ENCODE measurements around a stretch of chr9.

- PRO-cap, result no peak
Measured at GRCh38 chr9:130000379-130000719, 42.6 kb downstream of the FNBP1 start.

DNA sequence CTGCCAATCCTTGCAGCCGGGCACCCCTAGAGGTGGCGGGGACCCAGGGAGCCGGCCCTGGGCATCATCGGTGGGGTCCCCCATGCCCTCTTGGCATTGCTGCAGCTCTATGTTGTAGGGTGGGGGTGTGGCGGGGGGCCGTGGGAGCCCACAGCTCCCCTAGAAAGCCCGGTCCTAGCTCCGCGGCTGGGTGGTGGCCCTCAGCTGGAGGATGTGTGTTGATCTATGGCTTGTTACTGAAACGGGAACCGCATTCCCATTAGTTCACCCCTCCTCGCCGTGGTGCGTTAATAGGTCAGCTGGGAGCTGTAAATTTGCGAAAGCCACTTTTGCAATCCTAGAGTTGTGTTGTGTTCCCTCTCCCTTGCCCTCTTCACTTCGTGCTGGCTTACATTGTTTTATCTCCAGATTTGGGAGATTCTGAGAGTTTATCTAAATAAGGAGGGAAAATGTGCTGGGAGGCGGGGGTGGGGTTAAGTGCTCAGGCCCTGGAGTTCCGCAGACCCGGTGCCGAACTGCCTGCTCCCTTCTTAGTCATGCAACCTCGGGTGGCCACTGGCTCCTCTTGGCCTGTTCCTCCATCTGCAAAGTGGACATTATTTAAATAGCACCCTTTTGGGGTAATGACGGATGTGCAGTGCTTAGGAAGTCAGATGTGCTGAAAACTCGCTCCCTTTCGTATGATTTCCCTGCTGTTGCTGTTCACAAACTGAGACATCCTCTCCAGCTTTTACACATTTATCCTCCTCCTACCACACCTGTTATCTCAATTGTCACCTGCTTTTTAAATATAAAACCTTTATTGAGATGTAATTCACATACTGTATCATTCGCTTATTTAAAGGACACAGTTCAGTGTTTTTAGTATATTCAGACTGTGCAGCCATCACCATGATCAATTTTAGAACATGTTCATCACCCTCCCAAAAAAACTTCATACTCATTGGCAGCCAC lies 62.9 kb downstream of the HMCN2 start:
- PRO-cap, result no peak

DNA sequence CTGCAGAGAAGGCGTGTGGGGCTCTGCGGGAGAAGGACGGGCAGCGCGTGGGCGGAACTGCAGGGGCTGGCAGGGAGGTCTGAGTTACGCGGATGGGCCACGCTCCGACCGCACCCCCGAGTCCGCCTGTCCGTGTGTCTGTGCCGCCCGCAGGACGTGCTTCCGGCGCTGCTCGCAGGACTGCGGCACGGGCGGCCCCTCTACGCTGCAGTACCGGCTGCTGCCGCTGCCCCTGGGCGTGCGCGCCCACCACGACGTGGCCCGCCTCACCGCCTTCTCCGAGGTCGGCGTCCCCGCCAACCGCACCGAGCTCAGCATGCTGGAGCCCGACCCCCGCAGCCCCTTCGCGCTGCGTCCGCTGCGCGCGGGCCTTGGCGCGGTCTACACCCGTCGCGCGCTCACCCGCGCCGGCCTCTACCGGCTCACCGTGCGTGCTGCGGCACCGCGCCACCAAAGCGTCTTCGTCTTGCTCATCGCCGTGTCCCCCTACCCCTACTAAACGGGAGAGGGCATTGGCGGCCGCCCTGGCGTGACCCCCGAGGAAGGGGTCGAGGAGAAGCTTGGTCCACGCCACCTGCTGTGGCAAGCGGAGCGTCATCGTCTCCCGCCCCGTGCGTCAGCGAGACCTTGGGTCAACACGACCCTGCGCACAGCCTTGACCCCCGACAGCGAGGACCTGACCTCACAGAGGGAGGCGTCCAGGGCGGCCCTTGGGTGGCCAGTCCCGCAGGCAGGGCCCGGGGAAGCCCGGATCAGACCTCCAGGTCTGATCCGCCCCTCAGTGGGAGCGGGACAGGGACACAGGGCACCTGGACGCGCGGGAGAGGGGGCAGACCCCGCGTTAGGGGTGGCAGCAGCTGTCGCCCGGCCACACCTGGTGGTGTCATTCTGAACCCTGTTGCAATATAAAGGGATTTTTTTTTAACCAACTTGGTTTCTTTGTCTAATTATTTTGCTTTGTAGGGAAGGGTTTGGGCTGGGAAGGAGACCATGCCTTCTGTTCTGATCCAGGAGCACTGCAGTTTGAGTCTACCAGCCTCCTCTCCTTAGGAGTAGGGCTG lies 11.2 kb upstream of the ASS1 start:
- PRO-cap, result no peak

GRCh38 chr9:130451617-130452368 lies 7.0 kb downstream of the ASS1 start:
- PRO-cap, result no peak

GRCh38 chr9:130620157-130620601 lies 40.8 kb downstream of the FUBP3 start:
- PRO-cap, result no peak

DNA sequence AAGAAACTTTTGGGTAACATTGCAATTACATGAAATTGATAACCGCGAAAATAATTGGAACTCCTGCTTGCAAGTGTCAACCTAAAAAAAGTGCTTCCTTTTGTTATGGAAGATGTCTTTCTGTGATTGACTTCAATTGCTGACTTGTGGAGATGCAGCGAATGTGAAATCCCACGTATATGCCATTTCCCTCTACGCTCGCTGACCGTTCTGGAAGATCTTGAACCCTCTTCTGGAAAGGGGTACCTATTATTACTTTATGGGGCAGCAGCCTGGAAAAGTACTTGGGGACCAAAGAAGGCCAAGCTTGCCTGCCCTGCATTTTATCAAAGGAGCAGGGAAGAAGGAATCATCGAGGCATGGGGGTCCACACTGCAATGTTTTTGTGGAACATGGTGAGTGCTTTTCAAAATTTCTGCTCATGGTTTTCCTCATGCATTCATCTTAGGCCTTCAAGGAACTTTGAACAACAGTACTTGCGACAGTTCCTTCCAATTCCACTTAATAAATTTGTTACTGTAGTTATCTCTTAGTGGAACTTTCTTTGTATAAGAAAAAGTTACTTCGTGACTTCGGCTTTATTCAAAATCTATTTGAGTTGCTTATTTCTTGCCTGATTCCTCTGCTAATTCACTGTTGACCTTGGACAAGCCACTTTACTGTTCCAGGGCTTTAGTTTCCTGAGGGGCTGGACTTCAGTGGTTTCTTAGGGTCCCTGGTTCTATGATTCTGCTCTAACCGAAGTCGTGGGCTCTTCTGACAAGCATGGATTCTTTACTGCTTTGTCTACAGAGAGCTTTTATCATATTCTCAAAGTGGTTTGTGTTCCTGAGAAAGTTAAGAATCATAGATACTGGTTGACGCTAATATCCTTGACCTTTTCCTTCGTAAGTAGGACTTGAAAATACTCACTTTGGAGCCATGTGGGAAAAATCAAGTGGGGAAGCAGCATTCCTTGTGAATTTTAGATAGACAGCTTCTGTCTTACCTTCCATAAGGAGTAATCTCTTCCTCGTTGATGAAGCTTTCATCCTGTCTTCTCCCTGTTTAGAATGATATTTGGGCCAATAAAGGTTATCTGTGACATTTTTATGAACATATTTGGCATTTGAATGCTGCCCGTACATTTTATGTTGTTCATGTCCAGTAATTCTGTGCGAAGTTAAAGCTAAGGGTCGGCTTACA lies 20.9 kb downstream of the EXOSC2 start:
- PRO-cap, result no peak

DNA sequence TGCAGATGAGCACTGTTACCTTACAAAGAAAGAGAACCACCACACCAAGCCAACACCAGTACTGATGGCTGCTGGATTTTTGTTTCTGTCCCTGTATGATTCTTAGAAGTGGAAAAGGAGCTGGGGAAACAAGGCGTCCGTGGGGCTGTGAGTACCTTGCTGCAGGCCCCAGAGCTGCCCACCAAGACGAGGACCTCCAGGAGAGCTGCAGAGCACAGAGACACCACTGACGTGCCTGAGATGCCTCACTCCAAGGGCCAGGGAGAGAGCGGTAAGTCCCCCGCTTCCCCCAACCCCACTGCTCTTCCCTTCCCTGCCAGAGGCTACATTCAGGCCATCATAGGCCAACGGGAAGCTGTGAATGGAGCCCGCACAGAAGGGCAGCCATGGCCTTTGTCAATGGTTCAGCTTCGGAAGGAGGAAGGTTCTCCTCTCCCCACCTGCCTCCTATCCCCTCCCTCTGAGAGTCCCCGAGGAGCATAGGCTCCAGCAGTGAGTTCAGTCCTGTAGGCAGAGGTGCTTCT lies 16.2 kb downstream of the QRFP start:
- PRO-cap, result no peak

- PRO-cap, result no peak
Measured at GRCh38 chr9:130896491-130896737, 198 bp downstream of the QRFP start.

GRCh38 chr9:130947191-130947774 lies 8.2 kb upstream of the FIBCD1 start:
- PRO-cap, result no peak

- PRO-cap, result no peak
Measured at GRCh38 chr9:131011320-131011872, 2.4 kb downstream of the LAMC3 start.

- PRO-cap, result no peak
Measured at GRCh38 chr9:131132301-131133290, 7.2 kb downstream of the NUP214 start.

DNA sequence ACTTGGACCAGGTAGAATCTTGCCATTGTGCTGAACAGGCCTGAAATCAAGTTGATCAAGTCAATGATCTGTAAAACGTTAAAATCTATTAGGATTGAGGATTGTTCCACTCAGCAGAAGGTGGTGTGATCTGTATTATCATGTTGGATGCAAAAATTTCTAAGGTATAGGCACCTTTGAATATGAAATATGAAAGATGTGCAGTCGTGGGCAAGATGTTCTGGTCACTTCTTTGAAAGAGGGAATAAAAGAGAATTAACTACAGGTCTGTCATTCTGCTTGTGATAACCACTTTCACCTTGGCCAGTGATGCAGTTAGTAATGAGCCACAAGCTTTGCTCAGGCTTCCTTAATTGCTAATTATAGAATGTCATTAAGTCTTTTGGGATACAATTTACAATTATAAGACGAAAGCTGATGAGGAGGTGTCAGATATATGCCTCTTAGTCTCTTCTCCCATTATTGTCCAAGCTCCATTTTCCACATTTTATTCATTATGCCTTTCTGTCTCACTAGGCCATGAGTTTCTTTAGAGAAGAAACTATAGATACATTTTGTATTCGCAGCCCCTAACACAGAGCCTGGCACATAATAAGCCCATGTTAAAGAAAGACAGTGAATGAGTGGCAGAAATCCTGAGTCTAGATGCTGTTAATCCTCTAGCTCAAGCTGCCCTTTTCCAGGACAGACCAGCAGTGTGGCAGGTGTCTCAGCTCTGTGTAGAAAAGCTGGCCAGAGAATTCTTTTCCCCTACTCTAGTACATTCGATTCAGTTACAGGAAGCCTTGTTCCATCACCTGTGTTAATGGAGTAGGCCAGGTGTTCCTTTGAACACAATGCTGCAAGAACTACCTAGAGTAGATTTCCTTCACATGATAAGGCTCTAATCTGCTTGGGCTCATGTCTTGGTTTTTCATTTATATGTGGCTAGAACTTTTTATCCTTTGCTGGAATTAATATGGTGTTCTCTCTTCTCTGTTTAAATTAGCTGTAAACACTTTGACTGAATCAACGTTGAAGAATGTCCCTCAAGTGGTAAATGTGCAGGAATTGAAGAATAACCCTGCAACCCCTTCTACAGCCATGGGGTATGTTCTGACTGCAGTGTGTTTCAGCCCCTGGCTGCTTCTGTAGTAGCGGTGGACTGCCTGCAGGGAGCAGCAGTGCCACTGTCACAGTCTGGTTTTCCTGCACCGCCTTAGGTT lies 52.3 kb downstream of the NUP214 start:
- PRO-cap, result no peak

DNA sequence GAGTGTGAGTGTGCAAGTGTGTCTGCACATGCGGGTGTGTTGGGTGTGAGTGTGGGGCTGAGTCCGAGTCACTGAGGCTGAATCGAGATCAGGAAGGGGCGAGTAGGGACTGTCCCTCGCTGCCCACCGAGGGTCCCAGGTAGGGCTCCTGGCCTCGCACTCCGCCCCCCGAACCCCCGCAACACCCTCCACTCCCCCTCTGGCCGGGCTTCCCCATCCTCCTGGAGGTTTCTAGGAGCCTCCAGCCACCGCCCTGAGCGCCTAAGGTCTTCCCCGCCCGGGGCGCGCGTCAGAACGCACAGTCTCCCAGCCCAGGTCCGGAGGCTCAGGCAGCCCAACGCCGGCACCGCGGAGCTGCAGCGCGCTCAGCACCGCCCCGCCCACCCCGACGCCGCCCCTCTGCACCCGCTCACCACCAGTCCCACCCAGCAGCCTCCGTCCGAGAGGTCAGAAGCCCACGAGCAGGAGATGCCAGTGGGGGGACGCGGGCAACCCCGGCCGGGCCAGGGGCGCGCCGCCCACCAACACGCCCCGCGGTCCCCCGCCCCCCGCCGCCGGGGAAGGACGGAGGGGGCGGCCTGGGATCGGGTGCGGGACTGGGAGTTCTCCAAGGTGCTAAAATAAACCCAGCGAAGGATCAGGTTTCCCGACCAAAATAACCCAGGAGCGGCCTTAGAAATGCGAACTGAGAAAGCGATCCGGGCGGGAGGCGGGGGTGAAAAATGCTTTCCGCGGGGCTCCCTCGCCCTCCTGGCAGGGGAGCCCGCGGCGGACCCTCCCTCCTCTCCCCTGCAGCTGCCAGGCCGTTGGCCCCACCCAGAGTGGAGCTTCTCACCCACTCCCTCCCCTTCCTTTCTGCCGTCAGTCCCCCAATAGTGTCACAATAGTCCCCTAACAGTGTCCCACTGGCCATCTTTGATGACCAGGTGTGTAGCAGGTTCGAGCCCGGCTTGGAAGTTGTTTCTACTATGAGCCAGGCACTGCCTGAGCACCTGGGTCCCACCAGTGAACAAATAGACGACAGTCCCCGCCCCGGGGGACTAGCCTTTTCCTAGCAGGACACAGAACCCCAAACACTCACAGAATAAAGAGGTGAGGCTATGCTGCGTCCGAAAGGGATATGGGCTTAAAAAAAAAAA lies 6.6 kb upstream of the FAM78A start:
- PRO-cap, result no peak

DNA sequence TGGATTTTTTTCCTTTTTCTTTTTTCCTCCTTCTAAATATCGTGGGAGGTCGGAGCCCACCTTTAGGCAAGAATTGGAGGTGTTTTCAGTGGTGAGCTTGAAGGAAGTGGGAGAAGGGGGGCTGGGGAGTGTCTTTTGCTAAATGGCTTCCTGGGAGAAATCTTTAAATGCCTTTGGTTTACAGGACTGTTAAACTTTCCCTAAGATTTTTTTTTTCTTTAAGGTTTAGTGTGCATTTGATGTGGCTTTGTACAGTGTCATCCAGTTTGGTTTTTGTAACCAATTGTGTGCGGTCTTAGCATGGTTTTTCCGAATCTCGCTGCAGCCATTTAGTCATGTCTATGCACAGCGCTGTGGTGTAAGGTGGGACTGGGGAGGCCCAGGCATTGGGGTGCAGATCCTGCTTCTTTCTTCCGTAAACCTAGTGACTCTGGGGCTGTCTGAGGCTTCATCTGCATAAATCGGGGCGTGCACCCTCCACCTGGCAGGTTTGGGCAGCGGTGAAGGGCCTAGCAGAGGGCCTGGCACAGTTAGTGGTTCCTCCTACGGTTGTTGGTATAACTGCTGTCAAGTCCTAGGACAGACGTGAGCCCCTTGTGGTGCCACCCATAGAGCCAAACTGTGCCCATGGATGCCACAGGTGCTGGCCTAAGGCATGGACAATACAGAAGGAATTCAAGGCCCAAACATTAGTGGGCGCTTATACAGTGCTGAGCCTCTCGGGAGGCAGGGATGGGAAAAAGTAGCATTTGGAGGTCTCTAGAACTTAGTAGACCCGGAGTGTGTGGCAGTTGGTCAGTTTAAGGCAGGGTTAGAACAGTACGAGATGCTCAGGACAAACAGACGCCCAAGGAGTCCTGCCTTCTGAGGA lies 1.4 kb downstream of the PRRC2B start:
- PRO-cap, result no peak

- PRO-cap, result no peak
Measured at GRCh38 chr9:131443610-131443909, 49.7 kb downstream of the PRRC2B start.

DNA sequence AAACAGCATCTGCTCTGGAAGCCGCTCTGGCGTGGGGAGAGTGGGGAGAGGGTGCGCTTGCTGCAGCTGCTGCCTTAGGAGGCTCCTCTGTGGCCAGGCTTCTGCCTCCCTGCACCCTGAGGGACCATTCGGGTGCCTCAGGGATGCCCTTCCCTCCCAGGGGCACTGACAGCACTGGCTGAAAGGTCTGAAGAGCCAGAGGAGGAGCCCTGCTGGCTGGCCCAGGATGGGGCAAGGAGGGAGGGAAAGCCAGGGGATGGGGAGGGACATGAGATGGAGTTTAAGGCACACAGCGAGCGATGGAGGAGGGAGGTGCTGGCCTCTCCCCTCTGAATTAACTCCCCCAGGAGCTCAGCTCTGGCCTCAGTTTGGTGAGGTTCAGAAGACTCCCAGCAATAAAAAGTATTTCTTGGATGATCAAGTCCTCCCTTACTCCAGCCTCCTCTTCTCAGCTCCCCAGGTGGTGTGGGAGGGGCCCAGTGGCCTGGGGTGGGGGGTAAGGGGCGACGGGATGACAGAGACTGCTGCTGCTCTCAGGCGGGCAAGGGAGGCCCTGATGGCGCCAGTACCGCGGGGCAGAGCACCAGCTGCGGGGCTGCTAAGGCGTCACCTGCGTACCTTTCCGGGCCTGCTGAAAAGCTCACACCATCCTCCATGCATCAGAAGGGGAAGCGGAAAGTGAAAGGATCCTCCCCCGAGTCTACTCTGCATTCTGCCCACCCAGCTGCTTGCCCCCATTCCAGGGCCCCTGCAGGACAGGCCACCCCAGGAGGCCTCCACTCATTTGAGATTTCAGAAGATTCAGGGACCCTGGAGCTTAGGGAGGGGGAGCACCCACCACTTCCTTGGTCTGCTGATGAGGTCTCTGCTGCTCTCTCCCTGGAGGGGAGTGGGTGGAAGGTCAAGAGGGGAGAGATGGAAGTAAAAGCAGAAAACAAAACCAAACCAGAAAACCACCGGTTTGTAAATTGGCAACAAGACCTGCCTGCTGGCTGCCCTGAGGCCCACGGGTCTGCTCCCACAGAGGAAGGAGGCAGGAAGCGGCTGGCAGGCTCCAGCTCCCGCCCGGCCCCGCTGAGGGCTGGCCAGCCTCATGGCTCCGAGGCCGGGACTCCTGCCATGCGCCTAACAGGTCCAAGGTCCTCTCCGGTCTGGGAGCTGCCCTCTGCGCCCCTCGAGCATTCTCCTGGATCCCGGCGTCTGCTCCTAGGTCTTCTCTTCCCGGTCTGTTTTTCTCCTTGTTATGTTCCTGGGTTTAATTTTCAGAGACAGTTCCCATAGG lies 33.4 kb downstream of the PRRT1B start:
- PRO-cap, result no peak

GRCh38 chr9:131590369-131590898 lies 45.1 kb downstream of the PRRT1B start:
- PRO-cap, result no peak

DNA sequence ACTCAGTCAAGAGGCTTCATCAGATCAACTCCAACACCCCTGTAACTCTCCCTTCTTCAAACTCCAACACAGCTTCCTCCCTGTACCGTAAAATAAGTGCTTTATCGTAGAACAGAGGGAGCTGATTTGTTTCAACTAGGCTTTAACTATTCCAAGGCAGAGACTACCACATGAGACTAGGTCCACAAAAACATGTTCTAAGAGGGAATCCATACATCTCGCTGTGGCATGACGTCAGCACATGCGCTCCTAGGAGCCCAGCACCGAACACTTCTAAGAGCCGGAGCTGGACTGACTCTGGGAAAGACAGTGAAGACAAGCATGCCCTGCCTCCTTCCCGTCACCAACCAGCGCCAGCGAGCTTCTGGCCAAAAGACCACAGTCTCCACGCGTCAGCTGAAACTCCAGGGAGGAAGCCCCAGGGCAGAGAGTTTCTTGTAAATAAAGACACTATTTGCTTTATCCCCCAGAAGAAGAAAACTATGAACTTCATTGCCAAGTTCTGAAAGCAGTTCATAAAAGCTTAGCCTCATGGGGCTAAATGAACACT lies 96.2 kb downstream of the PRRT1B start:
- PRO-cap, result no peak

DNA sequence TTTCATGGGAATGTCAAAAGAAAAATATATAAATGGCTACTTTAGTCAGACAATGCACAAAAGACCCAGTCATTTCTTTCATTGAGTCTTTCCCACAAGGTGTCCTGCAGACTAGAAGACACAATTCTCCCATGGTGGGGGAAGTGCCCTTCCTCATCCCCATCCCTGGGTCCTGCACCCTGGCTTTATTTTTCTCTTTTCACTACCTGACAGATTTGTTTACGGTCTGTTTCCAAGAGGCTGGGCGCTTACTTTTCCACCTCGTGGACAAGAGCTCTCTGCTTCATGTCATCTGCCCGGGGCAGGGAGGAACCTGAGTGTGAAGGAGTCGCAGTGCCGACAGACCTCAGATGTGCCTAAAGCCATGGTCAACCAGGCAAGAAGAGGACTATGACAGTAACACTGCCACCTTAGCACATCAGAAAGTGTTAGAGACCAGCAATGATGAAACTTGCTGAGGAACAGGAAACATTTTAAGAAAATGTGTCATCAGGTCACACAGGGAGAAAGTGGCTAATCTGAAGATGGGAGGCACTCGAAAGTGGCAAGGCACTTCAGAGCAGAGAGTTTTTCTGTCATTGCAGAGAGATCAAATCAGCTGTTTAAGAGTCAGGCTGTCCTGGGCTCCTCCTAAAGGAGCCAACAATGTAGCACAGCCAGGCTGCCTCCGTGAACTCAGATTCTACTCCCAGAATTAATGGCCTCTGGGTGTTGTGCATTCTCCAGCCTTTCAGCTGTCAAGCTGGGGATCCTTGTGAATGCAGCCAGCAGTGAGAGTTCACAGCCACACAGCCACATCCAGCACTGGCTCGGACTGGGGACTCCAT lies 94.8 kb downstream of the RAPGEF1 start:
- PRO-cap, result no peak

DNA sequence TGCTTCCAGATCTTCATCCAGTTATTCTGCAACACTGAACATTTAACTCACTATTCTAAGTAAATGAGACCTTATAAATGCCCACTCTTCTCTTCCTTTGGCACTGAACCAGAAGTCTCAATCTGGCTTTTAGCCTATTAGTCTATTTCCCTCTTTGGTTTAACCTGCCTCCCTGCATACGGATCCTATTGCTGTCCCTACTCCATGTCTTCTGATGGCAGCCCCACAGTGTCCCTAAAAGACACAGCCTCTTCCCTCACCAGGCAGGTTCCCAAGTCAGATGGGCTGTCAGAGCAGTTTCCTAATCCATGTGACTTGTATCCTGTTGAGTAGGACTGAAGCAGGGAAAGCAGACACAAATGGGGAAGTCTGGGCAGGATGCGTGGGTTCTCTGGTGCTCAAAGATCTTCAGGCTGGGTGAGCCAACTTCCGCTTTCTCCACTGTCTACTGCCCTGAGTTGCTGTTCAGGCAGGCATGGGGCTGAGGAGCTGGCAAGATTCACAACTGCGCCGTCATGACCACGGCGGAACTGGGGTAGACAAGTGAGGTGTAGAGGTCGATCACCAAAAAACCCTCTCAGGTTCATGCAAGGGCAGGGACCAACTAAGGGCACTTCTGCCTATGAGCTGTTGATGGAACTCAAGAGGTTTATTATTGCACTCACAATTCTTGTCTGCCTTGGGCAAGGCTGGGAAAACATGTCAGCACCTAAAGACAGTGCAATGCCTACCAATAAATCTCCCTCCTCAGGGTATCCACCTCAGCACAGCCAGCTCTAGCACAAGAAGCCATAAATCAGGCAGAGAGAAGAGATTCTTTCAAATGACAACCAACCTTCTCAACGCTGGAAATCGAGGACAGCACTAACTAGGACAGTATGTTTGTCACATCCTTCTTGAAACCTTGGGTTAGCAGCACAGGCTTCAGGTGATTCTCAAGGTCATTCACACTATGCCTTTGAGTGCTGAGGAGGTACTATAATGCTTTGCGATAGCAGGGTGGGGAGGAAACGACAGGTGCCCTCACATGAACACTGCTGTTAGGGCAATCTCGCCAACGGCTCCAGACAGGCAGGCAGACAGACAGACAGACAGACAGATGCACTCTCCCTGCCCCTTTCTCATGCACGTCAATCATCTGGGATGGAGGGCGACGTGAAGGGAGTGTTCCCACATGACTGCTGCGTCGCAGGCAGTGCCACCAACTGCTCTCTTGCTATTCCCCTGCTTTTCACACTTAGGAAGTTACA lies 83.3 kb downstream of the RAPGEF1 start:
- PRO-cap, result no peak